ENCODE measurements around the genes DCC, TXNL1, WDR7 and ONECUT2.

GRCh38 chr18:52339865-52340364, at the start of gene DCC:
DCC (plus strand) TSS chr18:52340197.
- RRBS: no CpG with 5 or more reads among the region's 27 CpGs

GRCh38 chr18:54833561-54833950, 5.3 kb downstream of the RAB27B start:
- RRBS: no CpG with 5 or more reads among the region's 1 CpG

- RRBS: no CpG with 5 or more reads among the region's 2 CpGs
These were observed 285.2 kb upstream of the CCDC68 start for GRCh38 chr18:55244520-55244789.

- RRBS: no CpG with 5 or more reads among the region's 37 CpGs
These were observed 265.6 kb downstream of the TCF4 start for GRCh38 chr18:55322106-55323056.

- RRBS: no CpG with 5 or more reads among the region's 17 CpGs
These were observed 186.2 kb downstream of the TCF4 start for GRCh38 chr18:55401586-55402413.

GRCh38 chr18:55419588-55419990, 168.4 kb downstream of the TCF4 start:
- RRBS: no CpG with 5 or more reads among the region's 4 CpGs

GRCh38 chr18:55547000-55547343, 41.0 kb downstream of the TCF4 start:
- RRBS: no CpG with 5 or more reads among the region's 3 CpGs

DNA sequence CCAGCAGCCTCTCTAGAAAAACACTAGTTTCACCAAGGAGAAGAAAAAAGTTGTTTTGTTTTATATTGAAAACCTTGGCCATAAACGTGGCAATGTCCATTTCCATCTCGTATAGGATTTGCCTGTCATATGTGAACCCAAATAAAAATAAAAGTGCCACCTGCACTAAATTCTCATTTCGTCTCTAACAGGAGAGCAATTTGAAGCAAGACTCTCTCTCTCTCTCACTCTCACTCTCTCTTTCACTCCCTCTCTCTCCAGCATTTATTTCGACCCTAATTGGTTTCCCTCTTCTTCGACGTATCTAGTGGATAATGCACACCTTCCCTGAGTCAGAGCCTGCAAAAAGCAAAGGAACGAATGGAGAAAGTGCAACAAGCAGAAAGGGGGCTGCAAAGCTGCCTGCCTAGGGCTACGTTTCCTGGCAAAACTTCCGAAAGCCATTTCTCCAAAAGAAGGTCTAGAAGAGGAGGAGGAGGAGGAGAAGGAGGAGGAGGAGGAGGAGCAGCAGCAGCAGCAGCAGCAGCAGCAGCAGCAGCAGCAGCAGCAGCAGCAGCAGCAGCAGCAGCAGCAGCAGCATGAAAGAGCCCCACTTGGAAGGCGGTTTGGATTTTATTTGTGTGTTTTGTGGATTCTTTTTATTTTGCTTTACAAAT, 2.2 kb downstream of the TCF4 start:
- RRBS: no CpG with 5 or more reads among the region's 10 CpGs

- RRBS: no CpG with 5 or more reads among the region's 5 CpGs
These were observed 1.7 kb downstream of the TCF4 start for GRCh38 chr18:55586307-55586702.

- RRBS: no CpG with 5 or more reads among the region's 8 CpGs
These were observed 179.2 kb downstream of the TXNL1 start for GRCh38 chr18:56459149-56459628.

GRCh38 chr18:56637784-56638745, at the start of gene TXNL1:
TXNL1 (minus strand) TSS chr18:56638592.
- RRBS: 3% methylated on average over 6 of the region's 57 CpGs

DNA sequence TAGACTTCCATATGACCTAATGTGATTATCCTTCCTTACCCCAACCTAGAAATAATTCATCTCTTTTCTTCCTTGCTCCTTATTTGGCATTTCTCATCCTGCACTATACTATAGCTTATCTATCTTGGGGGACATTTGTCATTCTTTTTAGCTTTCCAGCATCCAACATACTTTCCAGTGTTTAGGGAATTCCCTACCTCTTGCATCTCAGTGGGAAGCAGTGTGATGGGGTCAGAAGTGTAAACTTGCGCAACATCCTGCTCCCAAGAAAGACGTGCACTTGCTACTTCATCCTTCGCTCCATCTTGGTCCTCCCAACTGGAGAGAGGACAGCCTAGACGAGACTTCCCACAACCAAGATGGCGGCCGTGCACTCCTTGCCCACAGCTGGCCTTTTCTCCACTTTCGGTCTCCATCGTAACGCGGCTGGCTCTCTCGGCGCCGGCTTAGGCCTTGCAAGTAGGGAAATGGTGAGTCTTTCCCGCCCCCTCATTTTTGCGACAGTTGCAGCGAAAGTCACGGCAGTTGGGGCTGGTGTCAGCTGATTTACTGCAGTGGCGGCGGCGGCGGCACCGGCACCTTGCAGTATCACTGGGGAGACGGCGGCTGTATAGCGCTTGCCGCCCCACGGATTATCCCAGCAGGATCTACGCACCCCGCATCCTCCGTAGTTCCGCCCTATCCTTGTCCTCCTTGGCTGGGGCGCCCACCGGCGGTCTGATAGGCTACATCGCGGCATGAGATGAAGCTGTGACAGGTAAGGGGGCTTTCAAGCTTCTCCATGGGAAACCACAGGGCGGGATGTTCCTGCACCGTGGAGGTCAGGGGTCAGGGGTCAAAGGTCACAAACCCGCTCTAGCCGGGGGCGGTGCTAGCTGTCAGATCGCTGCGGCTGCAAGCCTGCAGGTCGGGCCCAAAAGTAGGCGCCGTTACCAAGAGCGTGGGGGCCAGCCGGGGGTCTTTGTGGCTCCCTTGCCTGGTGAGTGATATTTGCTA, at the start of gene WDR7:
Gene WDR7, plus strand, starts transcription at position 540 of the 996 bp plus-strand sequence.
- RRBS: 3% methylated on average over 8 of the region's 48 CpGs

DNA sequence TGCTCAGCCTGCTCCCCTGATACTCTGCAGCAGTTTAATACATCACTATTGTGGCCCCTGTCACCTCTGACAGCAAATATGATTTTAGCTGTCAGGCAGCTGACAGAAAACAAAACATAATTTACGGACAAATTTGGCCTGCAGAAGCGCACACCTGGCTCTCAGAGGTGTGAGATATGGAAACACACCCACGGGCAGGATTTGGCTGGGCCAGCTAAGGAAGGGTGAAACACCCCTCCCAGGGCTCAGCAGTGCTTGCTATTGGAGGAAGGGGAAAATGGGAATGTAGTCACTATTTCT, 93.9 kb upstream of the ST8SIA3 start:
- RRBS: no CpG with 5 or more reads among the region's 3 CpGs

GRCh38 chr18:57353272-57354061, 1.1 kb downstream of the ST8SIA3 start:
- RRBS: 13% methylated on average over 11 of the region's 59 CpGs

GRCh38 chr18:57435071-57436159, at the start of gene ONECUT2:
ONECUT2 (plus strand) TSS chr18:57435374.
- RRBS: 7% methylated on average over 21 of the region's 125 CpGs

DNA sequence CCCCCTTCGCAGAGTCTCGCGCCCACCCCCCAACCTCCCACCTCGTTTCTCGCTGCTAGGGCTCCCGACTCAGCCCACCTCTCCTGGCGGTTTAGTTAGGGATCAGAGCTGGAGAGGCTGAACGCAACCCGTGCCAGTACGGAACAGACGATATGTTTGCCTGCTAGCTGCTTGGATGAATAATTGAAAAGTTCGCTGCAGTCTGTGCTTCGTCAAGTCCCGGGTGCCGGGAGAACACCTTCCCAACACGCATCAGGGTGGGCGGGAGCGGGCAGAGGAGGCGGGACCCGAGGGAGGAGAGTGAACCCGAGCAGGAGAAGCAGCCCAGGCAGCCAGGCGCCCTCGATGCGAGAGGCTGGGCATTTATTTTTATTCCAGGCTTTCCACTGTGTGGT, 5.6 kb downstream of the ONECUT2 start:
- RRBS: no CpG with 5 or more reads among the region's 24 CpGs

DNA sequence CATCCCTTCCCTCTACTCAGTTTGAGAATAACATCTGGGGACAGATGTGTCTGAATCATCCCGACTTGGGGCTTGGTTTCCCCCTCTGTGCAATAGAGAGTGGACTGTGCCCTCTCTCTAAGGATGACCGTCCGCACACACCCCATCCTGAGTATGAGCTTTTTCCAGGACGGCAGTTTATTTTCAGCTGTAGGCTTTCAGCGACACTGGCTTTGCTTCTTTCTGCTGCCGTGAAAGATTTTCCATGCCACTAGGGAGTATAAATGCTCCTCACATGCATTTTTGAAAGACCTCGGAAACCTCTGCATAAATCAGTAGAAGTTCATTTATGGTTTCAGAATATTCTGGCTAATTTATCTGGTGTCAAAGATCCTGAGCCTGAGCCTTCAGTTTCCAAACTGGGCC, 53.5 kb downstream of the FECH start:
- RRBS: no CpG with 5 or more reads among the region's 7 CpGs

GRCh38 chr18:57669267-57669662, 47.6 kb upstream of the NARS1 start:
- RRBS: no CpG with 5 or more reads among the region's 2 CpGs

DNA sequence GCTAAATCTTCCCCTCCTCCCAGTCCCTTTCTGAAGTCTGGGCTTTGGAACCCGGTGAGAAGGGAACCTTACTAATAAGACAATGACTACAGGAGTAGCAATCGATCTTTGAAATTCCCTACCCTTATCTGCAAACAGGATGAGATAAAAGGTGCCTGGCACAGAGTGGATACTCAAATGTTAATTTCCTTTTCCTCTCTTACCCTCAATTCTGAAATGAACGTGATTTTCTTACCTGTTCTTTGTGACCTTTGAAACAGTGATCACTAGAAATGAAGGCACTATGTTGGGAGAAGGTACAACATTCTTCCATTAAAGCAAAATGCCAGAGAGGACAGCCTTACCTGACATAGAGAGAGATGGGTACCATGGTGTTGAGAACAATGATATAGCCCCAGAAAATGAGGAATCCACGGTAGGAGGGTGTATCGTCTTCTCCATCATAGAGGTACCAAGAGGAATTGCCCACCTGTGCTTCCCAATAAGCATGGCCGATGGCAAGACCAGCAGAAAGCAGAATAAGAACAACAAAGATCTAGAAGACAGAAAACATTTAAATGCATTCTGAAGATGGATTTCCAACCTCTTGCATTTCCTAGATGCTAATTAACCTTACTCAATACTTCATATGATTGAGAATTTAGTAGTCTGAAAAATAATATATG, 70.0 kb upstream of the NARS1 start:
- RRBS: no CpG with 5 or more reads among the region's 6 CpGs

All from GM12891 (cell line).